Endometrial microvascular endothelial cells (primary cell): Measurements from ENCODE around the genes MTOR, MAD2L2, DRAXIN and NPPA.

DNA sequence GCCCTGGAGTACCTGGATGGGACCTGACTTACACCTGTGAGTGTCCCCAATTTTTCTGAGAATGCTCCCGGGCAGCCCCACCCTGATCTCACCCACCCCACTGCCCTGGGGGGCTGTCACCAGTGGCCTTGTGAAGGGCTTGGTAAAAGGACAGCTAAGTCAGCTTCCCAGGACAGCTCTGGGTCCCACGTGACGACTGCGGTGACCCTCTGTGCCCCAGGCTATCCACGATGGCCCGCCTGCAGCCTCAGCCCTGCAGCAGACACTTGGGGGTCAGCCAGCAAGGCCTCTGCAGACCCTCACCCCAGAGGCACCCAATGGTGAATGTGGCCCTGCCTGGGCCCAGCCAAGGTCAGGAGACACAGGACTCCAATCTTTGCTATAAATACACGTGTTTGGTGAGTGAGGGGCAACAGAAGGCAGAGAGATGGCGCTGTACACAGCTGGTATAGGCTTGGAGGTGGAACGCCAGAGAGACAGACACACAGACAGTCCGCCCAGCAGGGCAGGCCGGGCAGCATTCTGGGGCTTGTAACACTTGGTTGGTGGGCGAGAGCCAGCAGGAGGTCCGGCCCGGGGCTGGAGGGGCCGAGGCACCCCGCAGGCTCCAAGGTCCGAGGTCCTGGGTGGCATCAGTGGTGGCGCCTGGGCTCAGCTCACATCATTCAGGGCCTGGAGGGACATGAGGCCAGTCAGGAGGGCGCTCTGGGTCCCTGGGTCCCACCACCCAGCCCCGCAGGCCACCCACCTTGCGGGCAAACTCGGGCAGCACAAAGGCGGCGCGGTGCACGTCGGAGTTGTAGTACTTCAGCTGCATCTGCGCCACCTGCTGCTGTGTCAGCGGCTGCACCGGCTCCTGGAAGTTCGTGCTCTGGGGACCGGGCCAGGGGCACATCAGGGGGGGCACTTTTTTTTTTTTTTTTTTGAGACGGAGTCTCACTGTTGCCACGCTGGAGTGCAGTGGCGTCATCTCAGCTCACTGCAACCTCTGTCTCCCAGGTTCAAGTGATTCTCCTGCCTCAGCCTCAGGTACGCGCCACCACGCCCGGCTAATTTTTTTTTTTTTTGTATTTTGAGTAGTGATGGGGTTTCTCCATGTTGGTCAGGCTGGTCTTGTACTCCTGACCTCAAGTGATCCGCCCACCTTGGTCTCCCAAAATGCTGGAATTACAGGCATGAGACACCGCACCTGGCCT is 5.2 kb downstream of the SRM start:
- RAMPAGE, long total RNA: no peak

- RAMPAGE, long total RNA: no peak
These were observed 11.5 kb downstream of the MTOR start for GRCh38 chr1:11250716-11251424.

DNA sequence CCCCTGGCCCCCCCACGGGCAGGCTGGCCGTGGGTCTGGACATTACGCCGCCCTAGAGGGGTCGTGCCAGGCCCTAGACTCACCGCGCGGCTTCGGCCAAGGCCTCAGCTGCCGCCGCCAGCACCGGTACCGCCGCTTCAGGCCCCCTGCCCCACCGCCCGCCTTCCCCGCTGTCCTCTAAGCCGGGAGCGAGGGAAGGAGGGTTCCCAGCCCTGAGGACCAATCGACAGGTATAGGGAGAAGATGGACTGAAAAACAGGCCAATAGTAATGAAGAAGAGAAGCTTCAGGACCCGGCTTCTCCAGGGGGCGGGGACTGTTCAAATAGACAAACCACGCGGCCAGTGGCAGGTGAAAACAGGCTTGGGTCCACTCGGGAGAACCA is at the start of gene MTOR:
MTOR (minus strand) TSS at position 190 of the 384 bp plus-strand sequence.
- RAMPAGE, long total RNA: no peak

DNA sequence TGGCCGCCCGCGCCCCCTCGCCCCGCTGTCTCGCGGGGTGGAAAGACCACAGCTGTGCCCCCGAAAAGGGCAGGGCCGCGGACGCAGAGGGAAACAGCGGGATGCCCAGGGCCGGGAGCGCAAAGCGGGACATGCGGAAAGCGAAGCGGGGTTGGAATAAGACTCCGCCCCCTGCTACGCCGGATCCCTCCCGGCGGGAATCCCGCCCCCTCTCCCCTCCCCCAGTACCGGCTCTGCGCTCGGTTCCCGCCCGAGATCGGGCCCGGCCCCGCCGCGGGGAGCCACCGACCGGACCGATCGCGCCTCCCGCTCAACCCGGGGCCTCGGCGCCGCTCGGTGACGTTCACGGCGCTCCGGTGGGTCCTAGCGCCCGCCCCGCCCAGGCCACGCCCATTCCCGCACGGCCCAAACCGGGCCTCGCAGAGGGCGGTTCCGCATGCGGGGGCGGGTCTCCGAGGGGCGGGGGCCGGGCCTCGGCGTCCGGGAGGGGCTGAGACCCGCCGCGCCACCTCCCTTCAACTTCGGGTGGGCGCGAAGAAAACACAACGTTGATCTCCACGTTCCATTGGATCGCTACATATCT is at the start of gene MAD2L2:
MAD2L2 (minus strand) TSS at position 338 of the 583 bp plus-strand sequence.
- RAMPAGE, long total RNA: start-site peak on the minus strand centred at position 314 of the sequence, 30 bp wide, 231 and 480 reads in 2 replicates

- RAMPAGE, long total RNA: no peak
These were observed 1.8 kb upstream of the DRAXIN start for GRCh38 chr1:11689650-11690123.

DNA sequence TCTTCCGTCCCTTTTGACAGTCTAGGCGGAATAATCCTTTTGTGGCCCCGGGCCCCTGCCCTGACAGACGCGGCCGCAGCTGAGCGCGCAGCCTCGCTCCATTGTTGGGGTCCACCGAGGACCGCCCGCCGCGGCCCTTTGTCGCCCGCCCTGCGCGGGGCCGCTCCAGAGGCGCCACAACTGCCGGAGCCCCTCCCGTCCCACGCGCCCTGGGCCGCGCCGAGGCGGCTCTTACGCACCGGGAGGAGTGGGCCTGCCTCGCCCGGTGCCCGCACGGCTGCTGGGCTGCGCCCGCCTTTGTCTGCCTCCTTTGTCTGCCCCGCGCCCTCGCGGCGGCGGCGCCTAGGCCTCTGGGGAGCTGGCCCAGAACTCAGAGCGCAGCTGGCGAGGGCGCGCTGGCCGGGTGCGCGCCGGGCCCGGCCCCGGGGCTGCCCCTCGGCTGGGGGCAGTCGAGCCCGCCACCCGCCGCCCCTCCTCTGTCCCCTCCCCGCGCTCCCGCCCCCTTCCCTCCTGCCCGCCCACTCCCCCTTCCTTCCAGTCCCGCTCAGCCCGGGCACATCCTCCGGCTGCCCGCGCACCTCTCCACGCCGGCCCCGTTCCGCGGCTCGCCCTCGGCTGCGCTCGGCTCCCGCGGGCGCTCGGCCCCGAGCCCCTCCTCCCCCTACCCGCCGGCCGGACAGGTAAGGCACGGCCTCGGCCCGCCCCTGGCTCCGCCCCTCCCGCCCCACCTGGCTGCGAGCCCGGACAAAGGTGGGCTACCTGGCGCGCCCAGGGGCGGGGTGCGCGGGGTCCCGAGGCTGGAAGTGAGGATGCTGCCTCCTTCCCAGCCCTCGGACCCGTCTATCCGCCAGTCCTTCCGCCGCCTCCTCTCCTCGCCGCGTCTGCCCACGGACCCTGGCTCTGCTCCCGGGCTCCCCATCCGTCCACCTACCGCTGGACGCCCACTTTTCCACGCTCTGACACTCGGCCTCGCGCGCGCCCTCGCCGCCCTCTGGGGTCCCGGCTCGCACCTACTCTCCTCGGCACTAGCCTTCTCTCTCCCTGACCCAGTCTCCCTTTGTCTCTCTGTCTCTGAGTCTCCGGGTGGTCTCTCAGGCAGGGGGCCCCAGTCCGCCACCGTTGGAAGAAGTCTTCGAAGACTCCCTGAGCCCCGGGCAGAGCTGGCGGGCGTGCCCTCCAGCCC is at the start of gene DRAXIN:
DRAXIN (plus strand) TSS at position 537 of the 1,183 bp plus-strand sequence.
- RAMPAGE, long total RNA: no peak

GRCh38 chr1:11736344-11736759 is 416 bp downstream of the AGTRAP start:
- RAMPAGE, long total RNA: no peak

DNA sequence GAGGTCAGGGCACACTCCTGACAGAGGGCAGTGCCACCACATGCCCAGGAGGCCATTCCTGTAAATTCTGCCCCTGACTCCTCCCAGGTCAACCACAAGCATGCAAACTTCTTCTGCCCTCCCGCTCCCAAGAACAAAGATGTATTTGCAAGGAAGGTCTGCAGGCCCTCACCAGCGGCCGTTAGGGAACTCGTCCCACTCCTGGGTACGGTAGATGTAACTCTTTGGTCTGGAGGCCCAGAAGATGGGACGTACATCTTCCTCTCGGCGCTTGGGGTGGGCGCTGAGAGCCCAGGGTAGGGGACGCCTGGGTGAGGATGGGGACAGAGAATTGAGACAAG is 11.2 kb downstream of the MTHFR start:
- RAMPAGE, long total RNA: no peak

DNA sequence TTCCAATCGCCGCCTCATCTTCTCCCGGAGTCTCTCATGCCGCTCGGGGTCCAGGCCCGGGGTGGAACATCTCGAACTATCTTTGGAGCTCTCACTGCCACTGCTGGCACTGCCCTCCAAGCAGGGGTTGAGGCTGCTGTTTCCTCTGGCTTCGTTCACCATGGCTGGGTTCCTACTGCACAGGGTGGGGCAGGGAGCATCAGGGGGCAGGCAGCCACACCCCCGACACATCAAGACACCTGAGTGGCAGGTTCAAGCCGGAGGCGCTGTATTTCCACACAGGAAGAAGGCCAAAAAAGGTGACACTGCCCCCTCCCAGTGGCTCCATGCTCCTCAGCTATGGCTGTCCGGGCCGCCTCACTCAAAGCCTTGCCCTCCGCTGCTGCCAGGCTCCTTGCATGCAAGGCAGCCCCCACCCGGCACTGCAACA is 2.8 kb downstream of the MTHFR start:
- RAMPAGE, long total RNA: no peak

DNA sequence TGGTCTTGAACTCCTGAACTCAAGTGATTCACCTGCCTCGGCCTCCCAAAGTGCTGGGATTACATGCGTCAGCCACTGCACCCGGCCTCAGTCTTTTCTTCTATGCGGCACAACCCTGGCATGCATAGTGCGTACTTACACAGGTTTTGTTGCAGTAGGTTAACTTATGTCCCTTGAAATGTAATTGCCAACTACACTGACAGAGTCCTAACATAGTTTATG is 8.2 kb downstream of the NPPA start:
- RAMPAGE, long total RNA: no peak

- RAMPAGE, long total RNA: no peak
These were observed at the start of gene NPPA for GRCh38 chr1:11847519-11848064. NPPA (minus strand) TSS chr1:11847783.

DNA sequence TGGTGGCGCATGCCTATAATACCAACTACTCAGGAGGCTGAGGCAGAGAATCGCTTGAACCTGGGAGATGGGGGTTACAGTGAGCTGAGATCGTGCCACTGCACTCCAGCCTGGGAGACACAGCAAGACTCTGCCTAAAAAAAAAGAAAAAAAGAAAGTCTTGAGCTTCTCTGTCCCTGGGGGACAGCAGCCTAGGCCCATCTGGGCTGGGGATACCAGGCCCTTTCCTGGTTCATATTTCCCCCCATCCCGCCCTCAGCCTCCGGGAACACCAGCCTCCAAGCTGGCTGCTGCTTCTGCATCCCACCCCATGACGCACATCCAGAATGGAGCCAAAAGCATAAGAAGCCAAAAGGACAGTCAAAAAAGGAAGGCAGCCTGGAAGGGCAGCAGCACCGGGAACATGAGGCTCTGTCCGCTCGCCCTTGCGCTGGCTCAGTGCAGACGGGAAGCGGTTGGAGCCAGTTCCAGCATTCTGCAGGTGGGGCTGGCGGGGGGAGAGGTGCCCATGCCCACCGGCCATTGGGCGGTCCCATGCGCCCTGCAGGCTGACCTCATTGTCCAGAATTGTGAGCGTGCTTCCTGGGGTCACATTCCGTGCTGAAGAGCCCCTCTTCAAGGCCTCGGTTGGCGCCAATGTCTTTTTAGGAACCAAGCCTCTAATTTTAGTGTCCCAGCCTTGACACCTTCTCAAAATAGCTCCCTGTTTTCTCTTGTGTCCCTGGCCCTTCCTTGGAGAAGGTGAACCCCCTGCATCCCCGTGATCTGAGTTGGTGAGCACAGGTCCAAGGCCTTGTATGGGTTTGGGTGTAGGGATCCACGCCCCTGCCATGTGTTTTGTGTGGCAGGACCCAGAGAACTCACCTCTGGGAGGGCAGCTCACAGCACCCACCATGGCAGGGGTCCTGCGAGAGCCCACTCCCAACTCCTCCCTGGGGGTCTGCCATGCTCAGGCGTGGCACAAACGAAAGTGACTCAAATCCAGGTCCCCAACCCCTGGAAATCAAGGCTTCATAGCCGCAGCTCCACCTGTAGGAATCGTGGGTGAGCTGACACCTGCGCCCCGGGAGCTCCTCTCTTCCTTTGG is 28.4 kb upstream of the NPPB start:
- RAMPAGE, long total RNA: no peak

- RAMPAGE, long total RNA: no peak
These were observed 17.4 kb downstream of the KIAA2013 start for GRCh38 chr1:11908915-11909144.

- RAMPAGE, long total RNA: no peak
These were observed 1.2 kb downstream of the KIAA2013 start for GRCh38 chr1:11924654-11925716.

DNA sequence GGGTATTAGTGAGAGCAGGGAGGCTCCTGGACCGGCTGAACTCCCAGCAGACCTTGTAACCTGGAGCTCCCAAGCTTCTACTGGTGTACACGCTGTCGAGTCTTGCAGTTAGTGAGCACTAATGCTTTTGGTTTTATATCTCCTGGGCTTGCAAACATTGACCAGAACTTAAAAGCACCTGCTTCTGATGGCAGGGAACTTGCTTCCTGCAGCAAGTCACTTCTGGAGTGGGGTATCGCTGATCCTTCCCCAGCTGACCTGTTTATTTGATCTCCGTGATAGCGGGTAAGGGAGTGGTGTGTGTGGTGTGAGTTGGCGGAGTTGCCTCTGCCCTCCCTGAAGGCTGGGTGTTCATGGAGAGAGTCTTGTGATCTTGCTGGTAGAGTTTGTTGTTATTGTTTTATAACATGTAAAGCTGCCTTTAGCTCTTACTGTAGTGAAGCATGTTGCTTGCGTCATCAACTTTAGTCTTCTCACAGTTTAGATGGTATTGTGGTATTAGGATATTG is 3.8 kb downstream of the MFN2 start:
- RAMPAGE, long total RNA: no peak

- RAMPAGE, long total RNA: no peak
These were observed 9.2 kb downstream of the MFN2 start for GRCh38 chr1:11989247-11990062.

- RAMPAGE, long total RNA: no peak
These were observed 17.3 kb upstream of the MIIP start for GRCh38 chr1:12001980-12002465.

- RAMPAGE, long total RNA: no peak
These were observed 29.8 kb upstream of the TNFRSF1B start for GRCh38 chr1:12137034-12137277.

DNA sequence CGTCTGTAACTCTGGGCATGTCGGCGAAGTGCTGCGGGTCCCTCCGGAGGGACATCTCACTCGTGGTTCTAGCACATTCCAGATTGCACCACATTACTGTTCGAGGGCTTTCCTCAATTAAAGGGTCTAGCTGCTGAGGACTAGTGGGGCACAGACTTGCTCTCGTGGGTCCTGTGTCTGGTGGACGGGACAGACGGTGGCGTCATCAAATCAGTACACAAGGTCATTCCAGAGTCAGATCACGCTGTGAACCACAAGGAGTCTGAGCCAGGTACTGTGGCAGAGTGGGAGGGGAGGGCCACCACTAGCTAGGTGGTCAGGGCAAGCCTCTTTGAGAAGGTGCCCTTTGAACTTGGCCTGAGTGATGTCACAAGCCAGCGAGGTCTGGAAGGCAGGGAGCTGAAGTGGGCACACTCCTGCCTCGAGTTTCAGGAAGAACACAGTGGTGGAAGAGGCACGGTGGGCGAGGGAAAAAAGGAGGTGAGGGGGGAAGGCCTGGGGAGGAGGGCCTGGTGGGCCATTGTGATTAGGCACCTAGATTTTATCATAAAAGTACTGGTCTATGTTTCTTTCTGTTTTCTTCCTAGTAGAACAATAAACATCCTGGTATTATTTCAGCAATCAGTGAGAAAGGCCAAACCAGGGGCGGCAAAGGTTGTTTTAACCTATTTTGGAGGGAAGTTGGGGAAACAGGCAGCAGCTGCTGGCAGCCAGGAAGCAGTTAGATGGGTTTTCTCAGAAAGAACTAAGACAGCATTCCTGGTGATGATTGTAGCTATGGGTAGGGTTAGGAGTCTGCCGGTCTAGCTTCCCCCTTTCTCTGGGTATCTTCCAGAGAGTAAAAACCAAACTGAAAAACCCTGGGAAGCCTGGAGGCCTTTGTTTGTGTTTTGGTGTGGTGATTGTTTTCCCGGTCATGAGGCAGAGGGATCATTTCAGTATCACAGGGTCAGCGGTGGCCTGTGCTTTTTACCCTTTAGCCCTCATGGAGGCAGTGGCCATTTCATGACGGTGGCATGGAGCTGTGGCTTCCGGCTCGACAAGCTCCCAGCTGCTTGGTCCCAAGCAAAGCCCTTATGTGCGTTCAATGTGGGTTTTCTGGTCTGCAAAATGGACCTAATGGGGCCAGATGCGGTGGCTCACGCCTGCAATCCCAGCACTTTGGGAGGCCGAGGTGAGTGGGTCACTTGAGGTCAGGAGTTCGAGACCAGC is 19.8 kb upstream of the TNFRSF1B start:
- RAMPAGE, long total RNA: no peak

DNA sequence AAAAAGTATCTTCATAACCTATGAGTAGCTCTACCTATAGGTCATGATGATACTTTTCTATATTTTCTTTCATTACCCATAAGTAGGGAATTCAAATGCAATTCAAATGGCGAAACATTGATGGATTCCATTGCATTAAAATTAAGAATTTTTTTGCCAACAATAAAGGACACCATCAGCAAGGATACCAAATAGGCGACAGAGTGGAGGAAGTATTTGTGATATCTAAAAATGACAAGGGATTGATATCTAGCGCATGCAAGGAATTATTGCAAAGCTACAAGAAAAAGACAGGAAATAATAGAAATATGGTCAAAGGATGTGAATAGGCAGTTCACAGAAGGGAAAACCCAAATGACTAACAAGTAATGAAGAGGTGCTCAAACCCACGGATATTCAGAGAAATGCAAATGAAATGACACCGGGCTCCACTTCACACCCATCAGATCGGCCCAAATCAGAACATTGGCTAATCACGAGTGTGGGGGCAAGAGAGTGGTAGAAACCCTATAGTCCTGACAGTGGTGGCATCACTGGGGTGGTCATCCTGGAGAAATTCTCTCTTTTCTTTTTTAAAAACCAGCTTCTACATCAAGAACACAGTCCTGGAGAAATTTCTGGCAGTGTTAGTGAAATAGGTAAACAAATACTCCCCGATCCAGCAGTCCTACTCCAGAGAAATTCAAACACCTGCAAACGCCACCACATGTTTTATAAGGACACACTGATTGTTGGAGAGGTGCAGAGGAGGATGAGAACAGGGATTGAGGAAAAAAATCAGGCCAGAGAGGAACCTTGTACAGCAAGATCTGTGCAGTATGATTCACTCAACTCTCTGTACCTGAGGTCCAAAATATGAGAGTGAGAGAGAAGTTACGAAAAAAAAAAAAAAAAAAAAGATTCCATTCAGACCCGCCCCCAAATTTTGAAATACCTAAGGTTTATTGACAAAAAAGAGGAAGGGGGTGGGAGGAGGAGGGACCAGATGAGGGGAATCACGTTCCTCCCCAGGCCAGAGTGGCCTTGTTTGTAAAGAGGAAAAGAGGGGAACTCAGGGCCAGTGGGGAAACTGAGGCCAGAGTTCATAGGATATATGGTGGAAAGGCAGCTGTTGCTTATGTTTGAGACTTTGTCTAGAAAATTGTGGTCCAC is 9.3 kb upstream of the TNFRSF1B start:
- RAMPAGE, long total RNA: no peak